Cardiac atrium fibroblast (primary cell): ENCODE measurements around a stretch of chr6.

GRCh38 chr6:14136072-14136924 lies 18.7 kb downstream of the CD83 start:
- RAMPAGE, long total RNA: no peak

DNA sequence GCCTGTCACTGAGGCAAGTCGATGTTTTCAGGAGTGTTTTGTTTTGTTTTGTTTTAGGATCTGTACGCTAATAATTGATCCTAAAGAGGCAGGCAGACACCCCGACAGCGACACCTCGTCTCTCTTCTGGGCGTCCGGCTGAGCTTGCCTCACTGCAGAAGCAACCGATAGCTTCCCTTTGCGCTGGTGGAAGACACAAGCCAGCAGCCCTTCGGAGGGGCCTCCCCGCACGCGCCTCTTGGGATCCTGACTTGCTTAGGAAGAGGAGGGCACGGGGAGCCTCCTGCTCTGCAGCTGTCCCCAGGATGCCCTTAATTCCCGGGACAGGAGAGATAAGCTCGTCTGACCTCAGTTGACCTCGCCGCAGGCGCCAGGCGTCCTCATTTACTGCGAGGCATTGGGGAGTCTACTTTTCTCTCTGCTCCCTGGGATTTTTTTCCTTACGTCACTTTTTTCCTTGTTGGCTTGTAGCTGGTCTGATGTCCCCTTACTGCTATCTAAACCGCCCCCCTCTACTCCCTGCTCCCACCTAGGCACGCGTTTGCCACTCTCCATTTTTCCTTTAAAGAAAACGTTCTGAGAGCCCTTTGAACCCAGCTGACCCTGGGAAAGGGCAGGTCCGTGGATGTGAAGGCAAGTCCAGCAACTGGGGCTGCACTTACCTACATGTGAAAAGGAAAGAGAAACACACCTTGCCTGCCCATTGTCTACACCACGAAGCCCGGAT lies 94.1 kb downstream of the CD83 start:
- RAMPAGE, long total RNA: no peak

GRCh38 chr6:14549096-14549873 lies 431.7 kb downstream of the CD83 start:
- RAMPAGE, long total RNA: no peak

DNA sequence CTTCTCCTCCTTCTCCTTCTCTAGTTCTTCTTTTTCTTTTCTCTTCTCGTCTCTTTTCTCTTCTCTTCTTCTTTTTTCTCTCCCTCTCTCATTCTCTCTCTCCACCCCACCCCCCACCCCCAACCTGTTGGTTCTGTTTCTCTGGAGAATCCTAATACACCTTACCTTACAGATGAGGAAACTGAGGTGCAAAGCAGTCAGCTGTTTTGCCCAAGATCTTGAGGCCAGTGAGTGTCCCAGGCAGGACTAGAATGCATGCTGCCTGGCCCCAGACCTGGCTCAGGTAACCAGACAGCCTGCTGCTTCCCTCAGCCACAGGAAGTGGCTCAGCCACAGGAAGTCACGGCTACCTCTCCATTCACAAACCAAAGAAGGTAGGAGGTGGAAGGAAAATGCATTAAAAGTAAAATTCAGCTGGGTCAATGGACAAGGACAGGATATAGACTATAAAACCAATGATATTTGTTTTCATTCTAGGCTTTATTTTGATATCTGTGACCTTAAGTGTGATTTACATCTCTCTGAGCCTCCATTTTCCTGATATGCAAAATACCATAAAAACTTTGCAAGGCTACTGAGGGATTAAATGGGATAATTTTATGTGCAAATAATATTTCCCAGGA lies 517.6 kb downstream of the CD83 start:
- RAMPAGE, long total RNA: no peak

DNA sequence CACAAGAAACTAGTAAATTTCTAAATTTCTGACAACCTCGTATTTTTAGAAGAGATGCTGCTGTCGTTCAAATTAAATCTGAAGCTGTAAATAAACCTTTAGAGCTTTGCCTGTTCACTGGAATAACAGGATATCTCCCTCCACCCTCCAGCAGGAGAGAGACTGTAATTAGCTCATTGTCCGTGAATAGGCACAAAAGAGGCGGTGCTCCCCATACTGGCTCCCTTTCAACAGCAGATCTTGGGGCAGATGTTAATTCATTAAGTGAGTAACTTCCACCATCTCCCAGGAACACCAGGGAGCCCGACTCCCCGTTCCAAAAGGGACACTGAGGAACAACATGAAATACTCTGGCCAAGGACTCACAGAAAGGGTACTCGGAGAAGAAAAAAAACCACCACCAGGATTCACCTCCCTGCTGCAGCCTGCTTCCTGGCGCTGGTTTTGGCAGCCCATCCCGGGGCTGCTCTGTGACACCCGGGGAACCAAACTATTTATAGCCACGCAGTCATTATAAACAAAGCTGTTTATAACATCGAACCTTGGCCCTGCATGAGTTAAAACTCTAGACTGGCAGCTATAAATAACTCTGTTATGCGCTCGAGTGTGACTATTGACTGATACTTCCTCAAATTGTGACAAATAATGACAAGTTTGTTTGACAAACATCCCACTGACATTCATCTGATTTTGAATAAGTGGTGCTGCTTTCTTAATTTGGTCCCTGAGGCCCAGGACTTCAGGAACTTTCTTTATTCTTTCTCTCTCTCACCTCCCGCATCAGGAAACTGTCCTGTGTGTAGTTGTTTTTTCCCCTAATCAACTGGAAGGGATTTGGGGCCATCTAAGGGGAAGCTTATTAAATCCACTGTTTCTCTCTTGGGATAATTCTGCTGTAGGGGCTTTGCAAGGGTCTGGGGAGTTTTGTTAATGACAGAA lies 521.5 kb downstream of the CD83 start:
- RAMPAGE, long total RNA: no peak

GRCh38 chr6:14732524-14733567 lies 513.0 kb upstream of the JARID2 start:
- RAMPAGE, long total RNA: no peak

DNA sequence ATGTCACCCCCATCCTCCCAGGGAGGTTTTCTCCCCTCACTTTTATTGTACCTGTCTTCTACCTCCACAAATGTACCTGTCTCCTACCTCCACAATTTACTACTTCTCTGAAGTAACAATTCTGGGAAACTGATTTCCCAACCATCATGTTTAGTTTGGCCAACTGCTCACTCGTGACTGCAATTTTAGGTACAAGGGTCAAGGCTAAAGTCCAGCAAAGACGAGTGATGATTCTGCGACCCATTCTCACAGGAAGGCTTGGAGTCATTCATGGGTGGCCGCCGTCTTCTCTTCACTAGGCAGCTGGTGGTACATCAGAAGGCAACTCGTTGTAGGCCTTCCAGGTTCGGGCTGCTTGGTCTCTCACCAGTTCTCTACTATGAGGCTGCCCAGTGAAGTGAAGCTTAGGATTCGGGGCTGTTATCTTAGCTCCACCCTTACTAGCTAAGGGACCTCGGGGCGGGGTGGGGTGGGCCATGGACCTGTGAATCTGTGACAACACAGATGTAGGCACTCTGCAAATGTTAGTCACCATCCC lies 483.7 kb upstream of the JARID2 start:
- RAMPAGE, long total RNA: no peak

DNA sequence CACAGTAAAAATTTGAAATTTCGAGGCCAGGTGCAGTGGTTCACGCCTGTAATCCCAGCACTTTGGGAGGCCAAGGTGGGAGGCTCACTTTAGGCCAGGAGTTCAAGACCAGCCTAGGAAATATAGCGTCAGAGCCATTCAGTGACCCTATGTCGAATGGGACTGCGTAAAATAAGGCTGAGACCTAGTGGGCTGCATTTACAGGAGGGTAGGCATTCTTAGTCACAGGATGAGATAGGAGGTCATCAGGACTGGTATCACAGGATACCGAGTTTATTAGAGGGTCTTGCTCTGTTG lies 279.4 kb upstream of the JARID2 start:
- RAMPAGE, long total RNA: no peak

- RAMPAGE, long total RNA: no peak
These were observed 278.9 kb upstream of the JARID2 start for GRCh38 chr6:14966797-14967557.

- RAMPAGE, long total RNA: no peak
These were observed 138.7 kb upstream of the JARID2 start for GRCh38 chr6:15107008-15107702.

GRCh38 chr6:15255892-15256537 lies 10.1 kb downstream of the JARID2 start:
- RAMPAGE, long total RNA: no peak

GRCh38 chr6:15272996-15273321 lies 27.1 kb downstream of the JARID2 start:
- RAMPAGE, long total RNA: no peak

DNA sequence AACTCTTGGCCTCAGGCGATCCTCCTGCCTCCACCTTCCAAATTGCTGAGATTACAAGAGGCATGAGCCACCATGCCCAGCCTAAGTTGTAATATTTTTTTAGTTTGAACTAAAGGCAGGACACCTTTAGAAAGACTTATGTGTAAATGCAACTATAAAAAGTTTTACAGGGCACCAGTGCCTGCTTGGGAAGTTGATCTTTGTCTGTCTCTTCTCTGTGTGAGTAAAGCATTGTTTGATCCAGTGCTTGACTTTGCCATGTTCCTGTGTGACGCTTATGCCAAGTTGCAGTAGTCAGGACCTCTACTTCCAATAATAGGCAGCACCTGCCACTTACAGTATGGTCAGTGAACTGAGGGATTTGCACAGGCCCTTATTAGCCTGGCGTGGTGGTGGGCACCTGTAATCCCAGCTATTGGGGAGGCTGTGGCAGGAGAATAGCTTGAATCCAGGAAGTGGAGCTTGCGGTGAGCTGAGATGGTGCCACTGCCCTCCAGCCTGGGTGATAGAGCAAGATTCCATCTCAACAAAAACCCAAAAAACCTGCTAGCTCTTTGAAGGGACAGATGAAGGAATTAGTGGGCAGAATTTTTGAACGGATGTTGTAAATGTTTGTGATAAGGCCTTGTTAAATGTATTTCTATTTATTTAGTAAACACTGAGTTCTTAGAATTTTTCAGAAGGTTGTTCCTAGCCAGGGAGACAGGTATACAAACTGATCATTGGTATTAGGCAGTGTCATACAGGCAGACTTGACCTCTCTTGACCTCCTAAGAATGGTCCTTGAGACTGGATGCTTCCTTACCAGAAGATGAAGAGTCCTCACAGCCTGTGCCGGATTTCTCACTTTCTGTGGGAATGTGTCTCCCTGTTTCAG lies 47.3 kb downstream of the JARID2 start:
- RAMPAGE, long total RNA: no peak

DNA sequence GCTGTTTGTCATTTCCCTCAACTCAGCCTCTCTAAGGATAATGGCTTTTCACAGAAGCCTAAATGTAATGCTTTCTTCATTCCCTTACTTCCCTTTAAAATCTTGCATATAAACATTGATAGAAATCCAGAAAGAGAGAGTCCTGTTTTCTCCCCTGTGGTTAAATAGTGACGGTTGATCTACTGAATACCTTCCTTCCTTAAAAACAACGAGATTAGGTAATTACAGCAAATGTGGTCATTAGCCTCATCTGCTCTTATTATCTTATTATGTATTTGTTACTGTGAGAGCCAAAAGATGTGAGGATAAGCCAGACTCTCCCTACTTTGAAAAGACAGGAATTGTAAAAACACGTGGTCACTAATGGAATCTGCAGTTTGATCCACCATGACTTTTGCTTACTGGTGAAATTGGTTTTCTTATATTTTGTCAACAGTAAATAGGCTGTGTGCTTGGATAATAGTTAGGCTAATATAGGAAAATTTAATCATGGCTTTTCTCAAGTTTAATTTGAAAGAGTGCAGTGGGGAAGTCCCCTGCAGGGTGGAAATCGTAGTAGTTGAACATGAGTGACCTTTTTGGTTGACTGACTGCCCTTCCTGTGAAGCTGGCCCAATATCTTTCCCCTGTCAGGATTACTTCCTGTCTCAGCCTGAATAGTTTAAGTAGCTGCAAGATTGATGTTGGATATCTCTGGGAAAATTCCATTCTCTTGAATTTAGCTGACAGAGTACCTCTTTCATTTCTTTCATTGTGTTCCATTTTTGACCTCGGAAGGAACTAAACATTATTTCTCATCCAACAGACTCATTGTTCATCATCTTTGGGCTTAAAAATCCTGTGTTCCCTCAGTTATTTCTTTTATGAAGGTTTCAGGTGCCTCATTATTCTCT lies 62.8 kb downstream of the JARID2 start:
- RAMPAGE, long total RNA: no peak

GRCh38 chr6:15371288-15371743 lies 125.4 kb downstream of the JARID2 start:
- RAMPAGE, long total RNA: no peak

DNA sequence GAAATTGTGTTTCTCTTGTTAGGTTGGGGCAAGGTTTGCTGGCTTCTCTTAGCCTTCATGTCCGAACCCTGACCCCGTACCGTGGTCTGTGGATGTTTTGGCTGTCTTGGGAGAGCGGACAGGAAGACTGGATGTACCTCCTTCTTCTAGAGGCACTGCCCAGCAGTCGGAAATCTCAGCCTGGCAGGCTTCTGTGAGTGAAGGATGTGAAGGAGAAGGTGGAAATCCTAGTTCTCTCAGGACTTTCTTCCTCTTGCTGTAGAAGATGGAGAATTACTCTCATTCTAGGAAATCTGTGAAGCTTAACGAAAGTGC lies 125.8 kb downstream of the JARID2 start:
- RAMPAGE, long total RNA: no peak

DNA sequence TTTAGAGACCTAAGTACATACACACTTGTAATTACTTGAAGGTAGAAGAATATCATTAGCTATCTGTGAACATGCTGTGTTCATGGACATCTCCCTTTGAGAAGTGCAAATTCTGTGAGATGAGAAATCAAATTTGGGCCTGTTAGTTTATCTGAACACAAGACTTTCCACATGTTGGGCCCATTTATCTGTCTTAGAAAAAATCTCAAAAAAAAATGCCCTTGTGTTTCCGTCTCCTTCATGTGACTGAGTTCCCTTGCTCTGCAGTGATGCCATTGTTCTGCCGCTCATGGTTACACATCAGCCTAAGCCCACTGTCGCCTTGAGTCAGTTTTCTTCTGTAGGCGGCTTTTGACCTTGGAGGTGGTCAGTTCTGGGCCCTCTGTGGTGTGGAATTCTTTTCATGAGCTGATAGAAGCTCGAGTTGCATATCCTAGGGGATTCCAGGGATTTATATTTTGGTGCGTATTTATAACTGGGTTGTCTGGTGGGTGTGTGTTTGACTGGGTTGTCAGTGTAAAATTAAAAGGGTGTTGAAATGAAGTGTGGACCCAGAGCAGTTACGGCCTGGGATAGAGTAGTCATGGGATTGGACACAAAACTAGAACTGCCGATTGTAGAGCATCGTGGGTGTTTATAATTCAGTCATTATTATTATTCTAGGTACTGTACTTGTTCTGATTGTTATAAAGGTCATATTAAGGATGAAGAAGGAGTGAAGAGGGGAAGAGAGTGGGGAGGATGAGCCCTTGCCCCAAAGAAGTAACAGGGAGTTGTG lies 156.7 kb downstream of the JARID2 start:
- RAMPAGE, long total RNA: no peak

DNA sequence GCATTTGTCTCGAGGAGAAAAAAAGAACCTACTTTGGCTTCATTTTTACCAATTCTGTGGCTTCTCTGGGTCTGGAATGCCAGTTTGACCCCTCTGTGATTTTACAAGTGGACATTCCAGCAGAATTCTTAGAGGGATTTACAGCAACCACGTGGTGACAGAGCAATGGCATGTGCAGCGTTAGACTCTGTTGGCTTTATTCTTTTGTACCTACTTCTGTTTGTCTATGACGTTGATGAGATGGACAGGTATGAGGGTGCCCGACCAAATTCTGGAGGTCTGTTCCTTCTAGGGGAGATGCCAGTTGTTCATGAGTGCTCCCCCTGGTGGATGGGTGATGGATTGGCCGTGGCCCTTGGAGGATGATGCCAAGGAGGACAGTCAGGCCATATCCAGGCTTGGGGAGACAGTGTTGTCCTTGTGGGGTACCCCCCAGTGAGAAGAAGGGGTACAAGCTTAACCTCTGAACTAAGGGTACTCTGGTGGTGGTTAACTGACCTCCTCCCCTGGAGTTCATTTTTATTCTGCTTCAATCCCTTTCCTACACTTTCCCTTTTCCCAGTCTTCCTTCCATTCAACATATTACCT lies 198.6 kb downstream of the DTNBP1 start:
- RAMPAGE, long total RNA: no peak

- RAMPAGE, long total RNA: no peak
These were observed 191.2 kb downstream of the DTNBP1 start for GRCh38 chr6:15471694-15471975.

DNA sequence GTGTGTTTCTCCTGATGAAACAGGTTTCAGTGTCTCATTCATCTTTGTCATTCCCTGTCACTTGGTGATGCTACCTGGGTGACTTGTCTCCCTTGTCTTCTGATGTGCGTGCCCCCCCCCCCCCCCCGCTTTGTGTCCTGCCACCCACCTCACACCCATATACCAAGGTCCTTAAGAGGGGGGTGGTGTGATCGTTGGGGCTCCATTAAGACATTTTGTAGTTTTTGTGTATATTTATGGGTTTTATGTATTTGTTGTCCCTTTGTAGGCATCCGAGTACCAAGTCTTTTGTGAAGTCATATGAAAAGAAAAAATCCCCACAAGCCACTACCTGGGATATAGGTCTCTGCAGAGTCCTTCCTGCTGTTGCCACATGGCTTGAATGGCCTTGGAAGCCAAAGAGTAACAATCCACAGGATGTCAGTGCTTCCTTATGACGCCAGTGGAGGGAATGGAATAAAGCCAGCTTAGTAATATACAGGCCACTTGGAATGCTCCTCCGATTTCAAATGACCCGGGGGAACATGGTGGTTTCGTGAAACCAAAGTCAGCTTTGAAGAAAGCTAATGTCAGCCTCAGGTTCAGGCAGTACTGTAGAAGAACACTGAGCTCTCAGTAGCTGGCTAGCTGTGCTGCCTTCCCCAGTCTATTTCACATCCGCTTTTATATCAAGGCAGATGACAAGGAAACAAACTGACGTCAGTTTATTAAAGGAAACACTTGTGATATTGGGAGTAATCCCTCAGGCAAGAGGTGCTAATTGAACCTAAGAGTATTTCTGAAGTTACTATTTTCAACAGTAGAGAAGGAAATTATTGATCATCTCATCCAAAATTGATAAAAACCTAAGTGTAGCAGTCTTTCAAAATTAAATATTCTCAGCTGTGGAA lies 189.2 kb downstream of the DTNBP1 start:
- RAMPAGE, long total RNA: no peak